SP-49 (cell line): Measurements from ENCODE around the gene NID1.

DNA sequence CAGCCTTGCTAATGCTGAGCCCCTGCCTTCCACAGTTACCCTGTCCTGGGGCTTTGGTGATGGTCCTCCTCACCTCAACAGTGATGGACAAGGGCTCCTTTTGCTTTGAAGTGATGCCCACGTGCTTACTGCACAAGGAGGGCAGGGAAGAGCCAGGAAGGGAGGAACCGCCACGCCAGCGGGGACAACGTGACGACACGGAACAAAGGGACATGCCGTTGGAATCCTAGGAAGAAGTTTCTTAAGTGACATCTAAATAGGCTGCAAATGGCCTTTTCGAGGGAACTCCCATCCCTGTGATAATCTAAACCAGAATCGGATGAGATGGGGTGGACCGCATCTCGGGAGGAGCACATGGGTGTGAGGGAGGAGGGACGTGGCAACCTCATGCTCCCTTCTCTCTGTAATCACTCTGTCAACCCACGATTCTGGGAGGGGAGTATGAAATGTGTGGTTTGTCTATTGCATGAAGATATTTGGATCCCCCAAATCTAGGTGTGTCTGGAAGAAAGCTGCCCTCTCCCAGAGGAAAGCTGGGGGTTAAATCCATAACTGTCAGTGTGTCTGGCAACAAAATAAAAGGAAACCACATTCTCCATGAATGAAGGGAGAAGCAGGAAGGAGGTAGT lies 110.9 kb upstream of the IRF2BP2 start:
- PRO-cap = no peak

GRCh38 chr1:234725091-234725763 lies 115.2 kb upstream of the IRF2BP2 start:
- PRO-cap = no peak

DNA sequence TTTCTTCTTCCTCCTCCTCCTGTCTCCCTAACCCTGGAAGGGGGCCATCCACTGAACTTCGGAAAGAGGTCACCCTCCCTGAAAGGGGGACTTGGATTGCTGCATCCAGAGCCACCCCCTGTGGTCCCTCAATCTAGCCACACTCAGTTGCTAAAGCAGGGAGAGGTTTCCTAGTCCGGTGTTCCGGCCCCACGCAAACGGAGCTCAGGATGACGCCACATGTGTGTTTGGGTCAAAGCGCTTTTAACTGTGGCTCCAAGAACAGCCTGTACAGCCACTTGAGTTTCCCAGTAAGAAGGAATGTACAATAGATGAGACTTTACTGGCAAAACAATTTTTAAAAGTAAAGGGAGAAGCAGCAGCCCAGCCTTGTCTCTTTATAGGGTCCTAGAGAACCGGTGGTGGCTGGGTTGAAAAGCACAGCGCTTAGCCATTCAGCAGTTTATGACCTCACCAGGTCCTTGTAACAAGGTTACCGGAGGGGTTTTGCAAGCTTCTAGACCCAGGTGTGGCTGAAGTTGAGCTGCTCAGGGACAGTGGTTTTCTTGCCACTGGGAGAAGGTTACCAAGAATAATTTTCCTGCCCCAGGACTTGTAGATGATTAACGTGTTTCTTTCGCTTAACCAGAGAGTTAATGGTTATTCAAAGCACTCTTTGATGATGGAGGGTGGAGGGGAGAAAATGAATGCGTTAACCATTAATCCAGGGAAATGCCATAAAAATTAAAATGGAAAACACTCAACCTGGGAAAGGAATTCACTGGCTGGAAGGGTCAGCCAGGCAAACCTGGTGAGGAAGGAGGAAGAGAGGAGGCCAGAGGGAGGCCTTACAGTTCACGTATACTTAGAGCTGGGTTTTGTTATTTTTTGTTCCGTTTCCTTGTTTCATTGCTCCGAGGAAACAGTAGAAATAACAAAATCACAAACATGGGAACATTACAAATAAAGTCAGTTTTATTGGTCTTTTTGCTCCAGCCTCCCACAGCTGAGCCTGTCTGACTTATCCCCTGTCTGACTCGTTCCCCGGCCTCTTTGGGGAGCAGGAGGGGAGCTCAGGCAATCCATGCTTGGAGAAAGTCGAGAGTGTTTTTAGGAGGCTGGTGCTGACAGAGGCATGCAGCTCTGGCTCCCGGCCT lies 207.3 kb upstream of the IRF2BP2 start:
- PRO-cap = no peak

DNA sequence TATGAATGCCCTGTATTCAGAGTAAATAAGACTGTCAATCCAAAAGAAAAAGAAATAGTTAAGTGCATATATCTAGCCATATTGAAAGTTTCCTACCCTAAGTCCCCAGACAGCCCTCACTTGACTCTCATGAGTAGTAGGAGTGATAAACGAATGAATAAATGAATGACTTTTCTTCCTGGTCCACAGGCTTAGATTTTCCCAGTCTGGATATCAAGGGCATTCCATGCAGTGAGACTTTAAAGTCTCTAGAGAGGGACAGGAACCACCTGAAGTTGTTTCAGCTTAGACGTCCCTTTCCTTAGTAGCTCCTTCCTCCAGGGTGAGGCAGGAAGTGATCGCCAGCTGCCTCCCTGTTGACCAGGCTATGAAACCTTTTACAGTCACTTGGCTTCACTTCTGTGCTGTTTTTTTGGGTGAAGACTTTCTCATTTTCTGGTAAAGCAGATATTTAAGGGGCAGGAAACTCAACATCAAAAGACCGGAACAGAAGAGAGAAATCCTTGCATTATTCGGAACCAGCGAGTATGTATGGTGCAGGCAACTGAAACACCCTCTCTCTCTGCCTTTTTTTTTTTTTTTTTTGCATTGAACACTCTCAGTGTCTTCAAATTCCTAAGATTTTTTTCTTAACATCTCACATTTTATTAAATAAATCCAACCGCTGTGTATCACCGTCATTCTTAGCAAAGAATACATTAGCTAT lies 234.5 kb upstream of the IRF2BP2 start:
- PRO-cap = no peak

DNA sequence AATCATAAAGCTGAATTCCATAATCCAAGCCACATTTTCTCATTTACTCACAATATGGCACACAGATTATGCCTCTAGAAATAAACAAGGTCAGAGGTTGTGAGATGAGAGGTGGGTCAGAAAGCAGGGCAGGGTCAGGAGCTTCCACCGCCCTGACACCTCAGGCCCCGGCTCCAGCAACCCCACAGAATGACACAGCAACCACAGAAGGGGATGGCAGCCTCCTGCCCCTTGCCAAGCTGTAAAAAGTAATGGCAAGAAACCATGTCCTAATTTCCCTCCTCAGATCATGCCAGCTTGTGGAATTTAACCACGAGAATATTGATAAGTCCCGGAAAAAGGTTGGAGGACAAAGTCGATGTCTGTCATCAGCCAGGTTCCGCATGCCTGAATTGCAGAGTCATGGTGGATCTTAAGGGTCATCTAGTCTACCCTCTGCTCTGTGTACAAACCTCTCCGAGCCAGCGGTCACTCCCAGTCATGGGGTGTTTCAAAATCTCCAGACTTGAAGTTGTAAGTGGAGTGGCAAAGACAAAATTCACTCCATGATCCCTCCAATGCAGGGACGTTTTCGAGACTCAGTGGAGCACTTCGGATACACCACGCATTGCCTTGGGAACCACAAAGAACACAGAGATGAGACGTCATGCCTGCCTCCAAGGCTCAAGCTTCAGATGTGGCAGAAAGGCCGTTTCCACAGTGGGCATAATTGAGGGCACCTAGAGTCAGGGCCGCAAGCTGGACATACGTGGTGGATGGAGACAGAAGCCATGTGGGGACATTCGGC lies 254.1 kb downstream of the TOMM20 start:
- PRO-cap = no peak

DNA sequence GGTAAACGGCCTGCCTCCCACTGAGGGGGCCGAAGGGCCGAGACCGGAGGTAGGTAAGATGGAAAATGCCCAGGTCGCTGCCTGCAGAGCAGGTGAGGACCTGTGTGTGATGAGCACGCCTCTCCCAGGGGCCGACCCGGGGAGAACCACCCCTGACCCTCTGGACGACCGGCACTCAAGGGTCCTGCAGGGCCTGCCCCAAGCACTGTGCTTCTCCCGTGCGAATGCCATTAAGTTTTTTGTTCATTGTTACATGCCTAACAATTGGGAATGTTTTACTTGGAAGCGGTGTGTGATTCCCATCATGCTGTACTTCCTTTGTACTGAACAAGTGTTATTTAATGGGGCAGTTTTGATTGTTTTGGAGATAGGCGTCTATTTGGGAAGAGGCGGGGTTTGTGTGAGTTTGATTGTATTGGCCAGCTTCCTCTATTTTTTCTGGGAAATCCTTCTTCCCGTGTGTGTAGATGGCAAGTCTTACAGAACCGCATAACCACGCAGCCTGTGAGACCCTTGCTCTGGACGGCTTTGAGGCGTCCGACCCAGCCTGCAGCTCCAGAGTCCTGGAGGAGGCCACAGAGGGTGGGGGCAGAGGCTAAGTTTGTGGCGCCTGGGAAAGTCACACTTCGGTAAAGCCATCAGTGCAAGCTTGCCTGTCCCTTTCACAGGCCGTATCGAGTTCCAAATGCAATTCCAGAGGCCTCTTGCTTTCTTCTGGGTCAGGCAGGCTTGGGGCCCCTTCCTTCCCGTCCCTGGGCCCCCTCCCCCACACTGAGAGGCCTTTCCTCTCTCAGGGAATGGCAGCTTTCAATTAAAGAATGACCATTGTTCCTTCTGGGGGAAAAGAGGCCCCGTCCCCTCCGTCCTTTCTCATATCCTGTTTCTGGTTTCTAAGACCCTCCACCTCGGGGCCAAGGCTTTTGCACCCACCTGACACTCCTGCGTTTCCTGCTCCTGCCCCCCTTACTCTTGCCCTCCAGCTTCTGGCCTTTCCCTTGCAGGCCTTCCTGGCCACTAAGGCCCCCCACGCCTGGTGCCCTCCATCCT lies 210.3 kb downstream of the TOMM20 start:
- PRO-cap = no peak

GRCh38 chr1:234924521-234925271 lies 203.9 kb downstream of the TOMM20 start:
- PRO-cap = no peak

DNA sequence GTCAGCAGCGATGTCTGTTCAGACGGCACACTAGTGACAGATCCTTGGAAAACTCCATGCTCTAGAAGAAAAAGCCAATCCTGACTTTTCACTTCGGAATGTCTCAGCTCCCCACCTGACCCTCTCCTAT lies 148.5 kb downstream of the TOMM20 start:
- PRO-cap = no peak

- PRO-cap = bidirectional peak, plus-strand start at chr1:234980871, minus-strand start at chr1:234980818; bidirectional peak, plus-strand start at chr1:234981192, minus-strand start at chr1:234981015
These were observed 147.7 kb downstream of the TOMM20 start for GRCh38 chr1:234980700-234981503.

- PRO-cap = no peak
These were observed 106.3 kb downstream of the TOMM20 start for GRCh38 chr1:235022105-235023025.

DNA sequence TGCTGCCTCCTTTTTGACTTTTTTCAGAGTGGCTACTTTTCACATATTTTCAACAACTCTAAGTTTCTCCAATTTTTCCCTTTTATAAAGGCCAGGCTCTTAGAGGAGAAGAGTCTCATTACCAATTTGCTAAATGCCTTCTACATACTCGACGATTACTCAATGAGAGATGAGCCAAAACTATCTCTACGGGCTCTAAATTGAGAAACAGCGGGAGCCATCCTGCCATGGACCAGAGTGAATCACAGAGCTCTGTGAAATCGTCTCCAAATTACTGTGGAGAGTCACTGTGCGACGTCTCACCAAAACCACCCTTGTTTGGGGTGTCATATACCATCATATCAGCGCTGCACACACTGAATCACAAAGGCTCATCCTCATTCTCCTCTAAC lies 44.6 kb downstream of the NID1 start:
- PRO-cap = no peak

- PRO-cap = no peak
These were observed 43.1 kb downstream of the NID1 start for GRCh38 chr1:236021788-236022244.

- PRO-cap = no peak
These were observed at the start of gene NID1 for GRCh38 chr1:236064995-236065670. Gene NID1, minus strand, starts transcription at chr1:236065090.

DNA sequence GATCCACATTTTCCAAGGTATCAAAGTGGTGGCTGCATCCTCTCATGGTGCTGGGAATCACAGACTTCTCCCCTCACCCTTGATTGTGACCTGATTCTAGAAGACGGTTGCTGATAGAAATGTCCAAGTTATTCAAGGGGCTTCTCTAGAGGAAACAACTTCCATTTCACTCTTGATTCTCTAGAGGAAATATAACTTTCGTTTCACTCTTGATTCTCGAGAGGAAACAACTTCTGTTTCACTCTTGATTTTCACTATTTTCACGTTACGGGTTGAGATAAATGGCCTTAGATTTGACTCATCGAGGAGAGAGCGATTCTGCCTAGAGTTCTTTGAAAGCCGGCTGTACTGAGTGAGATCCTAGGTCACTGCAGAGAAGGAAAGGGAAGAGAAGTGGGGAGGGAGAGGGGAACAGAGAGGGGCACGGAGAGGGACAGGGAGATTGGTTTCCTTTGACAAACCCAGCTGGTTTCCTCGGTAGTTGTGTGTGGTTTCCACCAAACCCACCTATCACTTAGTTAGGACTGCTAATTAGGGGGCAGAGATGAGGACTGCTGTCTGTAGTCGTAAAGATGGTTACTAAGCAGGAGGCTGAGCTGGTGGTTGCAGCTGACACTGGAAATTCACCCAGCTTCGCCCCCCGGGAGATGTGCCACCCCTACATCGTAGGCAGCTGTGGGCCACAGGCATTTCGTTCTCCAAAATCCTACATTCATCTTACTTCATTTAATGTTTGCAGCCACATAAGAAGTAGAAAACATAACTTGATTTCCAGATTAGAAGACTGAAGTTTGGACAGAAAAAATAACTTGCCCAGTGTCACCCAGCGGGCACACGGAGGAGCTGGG lies 21.6 kb upstream of the GPR137B start:
- PRO-cap = no peak

DNA sequence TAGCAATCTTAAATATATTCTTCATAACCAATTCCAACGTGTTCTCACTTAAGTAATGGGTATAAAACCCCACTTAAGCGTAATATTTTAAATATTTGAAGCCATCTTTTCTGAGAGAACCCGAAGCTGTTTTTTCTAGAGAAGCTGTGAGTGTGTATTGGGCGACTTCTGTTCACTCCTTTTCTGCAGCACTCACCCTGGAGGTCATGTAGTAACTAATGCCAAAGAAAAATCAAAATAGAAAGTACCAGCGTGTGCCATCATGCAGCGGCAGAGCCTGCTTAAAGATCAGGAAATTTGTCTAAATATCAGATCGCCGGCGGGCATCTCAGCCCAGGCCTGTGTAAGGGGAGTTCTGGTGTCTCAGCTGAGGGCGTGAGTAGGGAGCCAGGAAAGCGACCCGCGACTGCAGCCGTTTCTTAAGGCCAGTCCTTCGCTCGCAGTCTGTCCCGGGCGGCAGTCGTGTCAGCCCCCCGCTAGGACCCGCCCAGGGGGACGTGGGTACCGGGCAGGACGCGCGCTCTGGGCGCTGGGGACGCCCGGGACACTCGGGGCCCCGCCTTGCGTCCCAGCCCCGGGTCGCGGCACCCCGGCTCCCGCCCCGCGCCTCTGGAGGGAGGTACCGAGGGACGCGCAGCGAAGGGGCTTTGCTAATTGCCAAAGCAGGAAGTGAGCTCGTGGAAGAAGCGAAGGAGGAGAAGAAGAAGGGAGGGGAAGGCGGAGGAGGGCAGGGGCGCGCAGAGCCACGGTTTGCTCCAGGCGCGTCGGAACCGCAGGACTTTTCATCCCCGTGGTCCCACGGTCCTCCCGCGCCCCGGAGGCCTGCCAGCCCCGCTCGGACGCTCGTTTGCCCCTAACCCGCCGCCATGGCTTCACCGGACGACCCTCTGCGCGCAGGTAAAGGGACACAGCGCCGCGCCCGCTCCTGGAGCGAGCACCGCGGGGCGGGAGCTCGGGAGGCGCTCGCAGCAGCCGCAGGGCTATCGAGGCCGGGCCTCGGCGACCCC lies 981 bp downstream of the EDARADD start:
- PRO-cap = no peak

DNA sequence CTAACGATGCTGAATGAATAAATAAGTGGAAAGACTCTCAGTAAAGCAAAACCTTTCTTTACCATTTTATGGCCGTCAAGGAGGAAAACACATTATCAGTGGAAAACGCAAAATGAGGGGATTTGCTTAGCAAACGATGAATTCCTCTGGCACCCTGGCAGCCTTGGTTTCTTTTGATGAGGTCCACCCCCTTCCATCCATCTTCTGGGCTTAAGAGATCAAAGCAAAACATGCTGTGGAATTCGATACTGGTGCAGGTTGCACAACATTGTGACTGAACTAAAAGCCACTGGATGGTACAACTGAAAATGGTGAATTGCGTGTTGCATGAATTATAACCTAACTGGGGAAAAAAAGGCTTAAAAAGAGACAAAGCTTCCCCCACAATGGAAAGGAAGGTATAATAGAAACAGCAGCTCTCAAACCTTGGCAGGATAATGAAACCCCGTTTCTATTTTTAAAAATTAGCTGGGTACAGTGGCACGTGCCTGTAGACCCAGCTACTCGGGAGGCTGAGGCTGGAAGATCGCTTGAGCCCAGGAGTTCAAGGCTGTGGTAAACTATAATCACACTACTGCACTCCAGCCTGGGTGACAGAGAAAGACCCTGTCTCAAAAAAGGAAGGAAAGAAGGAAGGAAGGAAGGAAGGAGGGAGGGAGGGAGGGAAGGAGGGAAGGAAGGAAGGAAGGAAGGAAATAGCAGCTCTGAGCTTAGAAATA lies 29.1 kb upstream of the LGALS8 start:
- PRO-cap = no peak

- PRO-cap = no peak
These were observed 21.5 kb downstream of the LGALS8 start for GRCh38 chr1:236545124-236545813.

DNA sequence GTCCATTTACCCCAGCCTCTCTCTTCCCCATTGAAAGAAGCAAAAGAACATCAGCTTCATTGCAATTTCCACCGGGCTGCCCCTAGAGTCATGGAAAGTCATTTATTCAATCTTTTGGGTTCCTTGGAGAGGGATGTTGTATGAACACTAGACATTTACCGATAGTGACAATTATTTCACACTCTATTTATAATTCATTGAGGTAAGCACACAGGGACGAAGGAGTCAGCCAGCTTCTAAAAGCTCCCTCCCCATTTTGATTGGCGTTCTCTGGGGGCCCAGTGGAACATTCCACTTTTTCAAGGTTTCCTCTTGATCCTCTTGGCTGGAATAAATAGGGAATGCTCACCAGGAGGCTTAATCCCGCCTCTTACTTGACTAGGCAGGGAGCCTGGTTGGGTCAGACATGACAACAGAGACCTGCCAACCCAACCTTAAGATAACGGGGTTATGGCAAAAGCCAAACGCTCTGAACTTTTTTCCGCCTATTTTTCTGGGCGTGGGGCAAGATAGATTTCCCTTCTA lies 917 bp downstream of the ACTN2 start:
- PRO-cap = no peak

DNA sequence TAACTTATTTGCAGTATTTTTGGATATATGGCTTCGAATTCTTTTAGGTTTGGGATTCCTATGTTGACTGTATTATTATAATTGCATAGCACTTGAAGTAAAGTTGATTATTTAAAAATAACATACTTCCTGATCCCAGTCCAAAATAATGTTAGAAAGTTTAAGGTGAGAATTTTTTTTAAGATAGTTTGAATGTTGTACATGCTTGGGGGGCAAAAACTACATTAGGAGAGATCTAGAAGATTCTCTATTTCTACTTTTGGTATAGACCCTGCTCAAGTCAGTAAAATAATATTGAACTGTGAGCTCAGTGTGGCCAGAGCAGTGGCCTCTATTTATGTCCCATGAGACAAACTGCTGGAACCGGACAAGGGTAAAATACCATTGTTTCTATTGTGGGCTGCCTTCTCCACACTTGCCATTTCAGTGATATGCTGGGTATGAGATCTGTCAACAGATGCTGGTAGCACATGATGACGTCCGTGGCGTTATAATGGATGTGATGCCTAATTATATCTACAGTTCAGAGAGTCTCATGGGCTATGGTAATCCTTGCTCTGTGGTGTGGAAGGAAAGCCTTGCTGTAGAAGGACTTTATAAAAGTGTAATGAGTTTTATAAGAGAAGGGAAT lies 2.3 kb downstream of the ACTN2 start:
- PRO-cap = no peak

DNA sequence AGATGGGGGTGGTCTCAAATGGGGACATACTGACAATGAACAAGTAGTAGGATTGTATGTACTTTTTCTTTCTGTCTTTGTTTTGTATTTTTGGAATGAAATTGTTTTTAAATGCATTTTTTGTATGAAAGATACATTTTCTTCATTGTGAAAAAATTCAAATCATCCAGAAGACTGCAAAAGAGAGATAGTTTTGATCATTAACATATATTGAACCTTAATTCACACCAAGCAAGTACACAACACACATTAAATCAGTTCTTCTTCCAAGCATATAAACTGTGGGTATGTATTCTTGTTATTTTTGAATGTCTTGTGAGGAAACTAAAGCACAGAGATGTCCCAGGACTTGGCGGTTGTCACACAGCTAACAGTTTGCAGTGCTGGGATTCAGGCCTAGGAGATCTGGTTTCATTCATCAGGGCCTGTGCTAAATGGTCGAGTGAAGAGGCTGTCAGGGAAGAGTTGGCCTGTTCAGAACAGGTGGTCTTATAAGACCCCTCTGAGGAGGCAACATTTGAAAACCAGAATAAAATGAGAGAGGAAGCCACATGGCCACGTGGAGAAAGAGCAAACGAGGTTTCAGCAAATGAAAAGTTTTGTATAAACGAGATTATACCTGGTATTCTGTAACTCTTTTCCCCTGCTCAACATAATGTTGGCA lies 45.1 kb downstream of the MTR start:
- PRO-cap = no peak